A172 (cell line): Measurements from ENCODE around the genes BTBD10, SPON1 and C11orf58.

- RAMPAGE, long total RNA: no peak
These were observed 117.3 kb downstream of the RASSF10 start for GRCh38 chr11:13126243-13127026.

- RAMPAGE, long total RNA: no peak
These were observed 131.4 kb downstream of the RASSF10 start for GRCh38 chr11:13140349-13141031.

- RAMPAGE, long total RNA: no peak
These were observed 71.9 kb downstream of the BTBD10 start for GRCh38 chr11:13391127-13391513.

GRCh38 chr11:13439902-13440968 is 22.8 kb downstream of the BTBD10 start:
- RAMPAGE, long total RNA: no peak

- RAMPAGE, long total RNA: start-site peak on the minus strand at chr11:13463170-13463269, 421 and 966 reads in 2 replicates
These were observed at the start of gene BTBD10 for GRCh38 chr11:13462643-13463551. TSS of gene BTBD10 (minus strand) at chr11:13463222.

- RAMPAGE, long total RNA: no peak
These were observed 10.3 kb upstream of the SPON1 start for GRCh38 chr11:13952264-13952560.

GRCh38 chr11:13962126-13962963 is at the start of gene SPON1:
TSS of gene SPON1 (plus strand) at chr11:13962723.
- RAMPAGE, long total RNA: no peak

DNA sequence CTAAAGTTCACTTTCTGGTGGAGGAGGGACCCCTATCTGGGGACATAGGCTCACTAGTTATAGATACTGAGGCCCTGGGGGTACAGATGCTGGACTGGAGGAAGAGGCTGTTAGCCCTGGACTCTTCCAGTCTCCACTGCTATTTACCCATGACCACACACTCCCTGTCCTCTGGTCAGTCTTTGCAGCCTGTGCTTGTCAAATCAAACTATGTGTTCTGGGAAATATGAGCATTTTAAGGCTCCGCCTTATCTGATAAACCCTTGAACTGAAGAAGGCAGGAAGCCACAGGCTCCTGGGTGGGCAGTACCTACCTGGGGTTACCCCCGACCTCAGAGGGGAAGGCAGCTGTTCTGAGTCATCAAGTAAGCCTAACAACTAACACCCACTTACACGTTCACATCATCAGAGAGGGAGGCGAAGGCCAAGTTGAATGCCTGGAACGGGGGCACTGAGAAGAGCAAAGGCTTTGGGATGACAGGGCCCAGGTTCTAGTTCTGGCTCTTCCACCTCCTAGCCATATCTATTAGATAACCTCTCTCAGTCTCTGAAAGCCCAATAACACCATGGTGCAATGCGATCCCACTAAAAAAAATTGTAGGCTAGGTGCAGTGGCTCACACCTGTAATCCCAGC is 56.2 kb upstream of the RRAS2 start:
- RAMPAGE, long total RNA: no peak

DNA sequence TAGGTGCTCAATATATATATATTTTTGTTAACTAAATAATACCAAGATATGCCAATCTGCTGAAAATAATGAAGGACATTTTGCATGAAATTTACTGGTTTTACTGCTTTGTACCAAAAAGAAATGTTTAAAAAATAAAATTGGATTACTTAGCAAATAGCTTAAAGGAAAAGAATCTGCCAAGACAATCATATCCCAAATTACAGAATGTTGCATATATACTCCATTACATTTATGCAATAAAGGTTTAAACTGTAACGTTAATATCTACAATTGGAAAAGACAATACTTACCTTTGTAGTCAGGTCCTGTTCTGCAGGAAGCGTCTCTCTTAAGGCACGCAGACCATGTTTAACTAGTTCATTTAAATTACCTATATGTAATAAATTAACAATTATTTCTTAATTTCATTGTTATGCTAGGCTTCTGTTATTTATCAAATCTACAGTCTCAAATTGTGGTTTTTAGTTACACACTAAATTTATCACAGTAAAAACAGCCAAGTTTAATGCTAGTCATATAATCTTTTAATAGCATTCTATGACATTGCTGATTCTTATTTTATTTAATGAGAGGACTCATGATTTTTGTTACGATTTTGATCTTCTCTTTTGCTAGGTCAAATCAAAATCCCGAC is 9.5 kb downstream of the PSMA1 start:
- RAMPAGE, long total RNA: no peak

GRCh38 chr11:14582870-14583890 is 60.4 kb upstream of the PDE3B start:
- RAMPAGE, long total RNA: no peak

DNA sequence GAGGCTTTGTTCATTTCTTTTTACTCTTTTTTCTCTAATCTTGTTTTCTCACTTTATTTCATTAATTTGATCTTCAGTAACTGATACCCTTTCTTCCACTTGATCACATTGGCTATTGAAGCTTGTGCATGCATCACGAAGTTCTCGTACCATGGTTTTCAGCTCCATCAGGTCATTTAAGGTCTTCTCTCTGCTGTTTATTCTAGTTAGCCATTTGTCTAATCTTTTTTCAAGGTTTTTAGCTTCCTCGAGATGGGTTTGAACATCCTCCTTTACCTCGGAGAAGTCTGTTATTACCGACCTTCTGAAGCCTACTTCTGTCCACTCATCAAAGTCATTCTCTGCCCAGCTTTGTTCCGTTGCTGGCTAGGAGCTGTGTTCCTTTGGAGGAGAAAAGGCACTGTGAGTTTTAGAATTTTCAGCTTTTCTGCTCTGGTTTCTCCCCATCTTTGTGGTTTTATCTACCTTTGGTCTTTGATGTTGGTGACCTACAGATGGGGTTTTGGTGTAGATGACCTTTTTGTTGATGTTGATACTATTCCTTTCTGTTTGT is 44.1 kb upstream of the PDE3B start:
- RAMPAGE, long total RNA: no peak

GRCh38 chr11:14644532-14645266 is 1.1 kb downstream of the PDE3B start:
- RAMPAGE, long total RNA: no peak

- RAMPAGE, long total RNA: no peak
These were observed 80.0 kb downstream of the PDE3B start for GRCh38 chr11:14723308-14724393.

DNA sequence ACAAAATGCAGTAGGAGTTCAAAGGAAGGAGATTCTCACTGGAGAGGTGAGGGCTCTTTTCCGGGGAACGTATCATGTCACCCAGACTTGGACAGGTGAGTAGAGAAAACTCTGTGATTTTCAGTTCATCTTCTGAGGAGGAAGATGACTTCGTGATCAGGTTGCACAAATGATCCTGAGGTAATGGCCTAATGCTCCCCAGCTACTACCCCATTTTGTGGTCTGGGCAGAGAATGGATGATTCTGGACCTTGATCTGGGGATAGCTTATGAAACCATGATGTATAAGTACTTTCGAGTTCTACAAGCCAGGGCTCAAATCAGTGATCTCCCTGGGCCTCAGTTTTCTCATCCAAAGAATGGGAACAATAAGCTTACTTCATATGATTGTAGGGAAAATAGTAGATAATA is 319.2 kb downstream of the INSC start:
- RAMPAGE, long total RNA: no peak

DNA sequence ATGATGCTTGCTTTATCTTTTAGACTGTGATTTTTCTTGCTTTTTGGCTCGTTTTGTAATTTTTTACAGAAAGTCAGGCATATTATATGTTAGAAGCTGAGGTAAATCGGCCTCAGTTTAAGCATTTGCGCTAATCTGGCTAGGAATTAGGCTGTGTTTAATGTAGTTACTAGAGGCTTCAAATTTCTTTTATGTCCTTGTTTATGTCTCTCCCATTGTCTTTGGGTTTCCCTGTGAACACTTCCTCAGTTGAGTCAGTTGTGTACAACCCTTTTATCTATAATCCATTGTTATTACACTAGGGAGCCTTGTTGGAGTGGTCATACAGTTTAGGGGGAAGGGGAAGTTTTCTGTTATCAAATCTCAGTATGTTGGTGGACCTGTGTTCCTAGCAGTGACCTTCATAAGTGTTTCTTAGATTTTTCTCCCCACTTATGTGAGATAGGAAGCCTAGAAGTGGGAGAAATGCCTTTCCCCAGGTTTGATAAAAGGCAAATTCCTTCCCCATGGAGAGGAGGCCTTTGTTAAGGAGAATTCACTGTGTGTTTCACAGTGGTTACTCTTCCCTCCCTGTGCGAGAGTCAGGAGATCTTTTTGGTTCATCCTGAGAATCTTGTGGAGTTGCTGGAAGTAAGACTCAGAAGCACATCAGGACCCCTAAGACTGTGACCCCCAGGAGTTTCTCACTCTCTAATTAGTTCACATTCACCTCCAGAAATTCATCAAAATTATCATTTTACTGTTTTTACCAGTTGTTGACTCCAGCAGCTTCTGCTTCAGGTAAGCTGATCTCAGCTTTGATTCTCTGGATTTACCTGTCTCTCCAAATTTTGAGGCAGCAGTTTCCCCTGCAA is 437.6 kb downstream of the INSC start:
- RAMPAGE, long total RNA: no peak

DNA sequence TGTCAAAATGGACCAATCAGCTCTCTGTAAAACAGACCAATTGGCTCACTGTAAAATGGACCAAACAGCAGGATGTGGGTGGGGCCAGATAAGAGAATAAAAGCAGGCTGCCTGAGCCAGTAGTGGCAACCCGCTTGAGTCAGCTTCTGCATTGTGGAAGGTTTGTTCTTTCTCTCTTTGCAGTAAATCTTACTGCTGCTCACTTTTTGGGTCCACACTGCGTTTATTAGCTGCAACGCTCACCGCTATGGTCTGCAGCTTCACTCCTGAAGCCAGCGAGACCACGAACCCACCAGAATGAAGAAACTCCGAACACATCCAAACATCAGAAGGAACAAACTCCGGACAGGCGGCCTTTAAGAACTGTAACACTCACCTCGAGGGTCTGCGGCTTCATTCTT is 447.0 kb downstream of the INSC start:
- RAMPAGE, long total RNA: no peak

DNA sequence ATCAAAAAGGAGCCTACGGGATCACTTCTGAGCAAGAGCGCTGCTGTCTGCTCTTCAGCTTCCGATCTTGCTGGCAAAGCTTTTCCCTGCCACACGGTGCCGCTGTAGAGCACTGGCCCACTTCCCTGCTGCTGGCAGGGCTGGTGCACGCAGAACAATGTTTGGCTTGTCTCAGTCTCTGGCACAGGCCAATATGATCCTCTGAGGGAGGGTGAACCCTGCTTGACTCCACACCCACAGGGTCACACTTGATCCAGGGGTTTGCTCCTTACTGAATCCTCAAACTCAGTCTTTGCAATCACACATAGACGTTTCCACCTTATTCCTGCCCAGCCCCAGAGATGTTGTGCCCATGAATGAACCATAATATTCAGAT is 536.6 kb downstream of the SOX6 start:
- RAMPAGE, long total RNA: no peak

DNA sequence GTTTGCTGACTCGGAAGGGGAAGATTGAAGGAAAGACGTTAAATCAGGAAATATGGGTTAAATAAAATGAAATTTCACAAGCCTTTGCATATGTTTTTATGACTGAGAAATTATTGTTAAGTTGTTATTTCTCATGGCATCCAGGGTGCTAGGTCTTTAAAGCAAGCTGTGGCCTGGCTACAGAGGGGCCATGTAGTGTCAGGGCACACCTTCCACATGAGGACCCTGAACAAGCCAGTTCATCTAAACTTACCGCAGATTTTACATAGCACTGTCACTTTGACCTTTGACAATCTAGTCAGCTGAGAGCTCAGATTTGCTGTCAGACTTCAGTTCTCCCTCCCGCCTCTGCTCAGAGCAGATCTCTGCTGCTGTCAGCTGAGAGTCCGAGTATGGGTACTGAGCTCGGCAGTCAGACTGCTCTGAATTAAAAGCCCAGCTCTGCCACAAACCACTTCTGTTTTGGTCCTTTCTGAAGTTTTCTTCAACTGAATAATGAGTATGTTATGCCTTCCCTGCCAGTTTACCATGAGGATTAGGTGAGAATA is 507.1 kb downstream of the SOX6 start:
- RAMPAGE, long total RNA: no peak

DNA sequence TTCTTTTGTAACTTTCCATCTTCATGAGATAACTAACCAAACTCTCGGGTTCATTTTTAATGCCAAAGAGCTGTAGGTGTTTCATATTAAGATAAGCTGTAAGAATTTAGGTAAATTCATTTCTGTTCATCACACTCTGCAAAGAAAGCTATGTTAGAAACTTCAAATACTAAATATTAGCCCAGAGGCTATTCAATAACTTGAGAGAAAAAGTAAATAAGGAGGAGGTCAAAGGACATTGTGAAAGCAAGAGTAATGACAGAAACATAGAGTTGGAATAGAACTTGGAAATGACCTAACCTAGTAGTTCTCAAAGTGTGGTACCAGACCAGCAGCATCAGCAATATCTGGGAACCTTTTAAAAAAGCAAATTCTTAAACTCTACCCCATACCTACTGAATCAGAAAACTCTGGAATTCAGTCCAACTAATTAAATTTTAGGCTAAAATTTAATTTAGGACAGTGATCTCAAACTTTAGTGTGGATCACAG is 241.4 kb downstream of the SOX6 start:
- RAMPAGE, long total RNA: no peak

GRCh38 chr11:16738106-16739208 is at the start of gene C11orf58:
TSS of gene C11orf58 (plus strand) at chr11:16738647.
- RAMPAGE, long total RNA: start-site peak on the plus strand at chr11:16738611-16738687, 3,158 and 5,848 reads in 2 replicates